ENCODE results near the genes PRPS1L1 and ITGB8.

GRCh38 chr7:17300261-17300611 is 1.8 kb downstream of the AHR start:
- PRO-cap: no peak

DNA sequence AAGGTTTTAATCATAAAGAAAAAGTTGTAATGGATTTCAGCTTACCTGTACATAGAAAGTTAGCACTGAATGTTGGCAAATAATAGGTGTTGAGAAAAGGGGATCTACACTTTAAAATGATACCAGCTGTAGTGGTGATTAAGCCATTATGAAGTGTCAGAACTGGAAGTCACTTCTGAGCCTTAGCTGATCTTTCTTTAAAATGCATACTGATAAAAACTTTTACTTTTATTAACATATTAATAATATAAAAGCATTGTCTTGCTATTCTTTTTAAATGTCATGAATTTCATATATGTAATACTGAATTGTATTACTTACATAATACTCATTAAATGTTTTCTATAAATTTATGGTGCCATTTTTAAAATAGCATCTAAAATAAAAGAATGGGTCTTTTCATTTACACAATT is 3.7 kb downstream of the AHR start:
- PRO-cap: no peak

DNA sequence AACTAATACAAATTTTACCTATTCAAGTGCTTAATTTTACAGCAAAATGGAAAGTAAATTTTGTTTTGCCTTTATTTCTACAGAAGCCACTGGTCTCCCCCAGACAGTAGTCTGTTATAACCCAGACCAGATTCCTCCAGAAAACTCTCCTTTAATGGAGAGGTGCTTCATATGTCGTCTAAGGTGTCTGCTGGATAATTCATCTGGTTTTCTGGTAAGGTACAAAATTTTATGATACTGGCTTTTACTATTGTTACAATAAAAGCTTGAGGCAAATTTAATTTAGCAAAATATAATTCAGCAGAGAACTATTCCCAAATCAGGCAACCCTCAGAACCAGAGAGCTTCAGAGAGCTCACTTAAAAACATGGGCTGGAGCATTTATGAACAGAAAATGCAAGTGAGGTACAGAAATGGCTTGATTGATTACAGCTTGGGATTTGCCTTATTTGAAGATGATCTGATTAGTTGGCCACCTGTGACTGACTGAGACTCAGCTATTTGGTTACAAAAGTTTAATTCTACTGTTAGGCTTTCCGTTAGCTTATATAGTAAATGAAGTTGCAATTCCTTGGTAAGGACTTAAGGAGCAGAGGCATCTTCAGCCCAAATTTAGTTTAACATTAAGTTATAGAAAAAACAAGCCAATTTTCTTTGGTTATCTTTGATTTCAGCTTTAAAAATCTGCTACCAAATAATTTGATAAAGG is 32.4 kb downstream of the AHR start:
- PRO-cap: no peak

DNA sequence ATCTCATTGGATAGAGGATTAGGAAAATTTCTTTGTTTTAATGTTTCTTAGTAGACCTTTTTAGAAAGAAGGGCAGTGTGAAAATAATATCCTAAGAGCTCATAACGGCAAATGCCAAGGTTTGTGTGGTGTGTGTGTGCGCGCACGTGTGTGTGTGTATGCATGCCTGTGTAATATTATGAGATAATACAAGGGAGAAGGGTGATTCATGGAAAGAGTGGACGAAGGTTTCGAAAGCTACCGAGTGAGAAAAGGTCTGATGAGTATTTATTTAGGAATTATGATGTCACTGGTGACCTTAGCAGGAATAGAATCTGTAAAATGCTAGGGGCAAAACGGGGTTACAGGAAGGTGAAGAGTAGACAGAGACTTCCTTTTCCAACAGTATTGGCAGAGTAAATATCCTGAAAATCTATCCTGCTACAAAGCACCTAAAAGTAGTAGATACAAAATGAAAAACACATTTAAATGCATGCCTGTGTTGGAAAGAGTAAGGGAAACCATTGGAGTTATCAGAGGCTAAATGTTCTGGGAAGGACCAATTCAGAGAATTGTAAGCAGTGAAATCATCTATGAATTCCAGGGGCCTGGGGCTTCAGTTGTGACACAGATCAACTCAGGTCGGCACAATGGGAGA is 107.4 kb downstream of the AHR start:
- PRO-cap: no peak

- PRO-cap: no peak
Observed at GRCh38 chr7:17487210-17487679, 188.8 kb downstream of the AHR start.

- PRO-cap: unidirectional peak, plus-strand start at chr7:17652096
Observed at GRCh38 chr7:17651759-17652321, 288.5 kb downstream of the SNX13 start.

GRCh38 chr7:17781956-17783042 is 158.0 kb downstream of the SNX13 start:
- PRO-cap: no peak

DNA sequence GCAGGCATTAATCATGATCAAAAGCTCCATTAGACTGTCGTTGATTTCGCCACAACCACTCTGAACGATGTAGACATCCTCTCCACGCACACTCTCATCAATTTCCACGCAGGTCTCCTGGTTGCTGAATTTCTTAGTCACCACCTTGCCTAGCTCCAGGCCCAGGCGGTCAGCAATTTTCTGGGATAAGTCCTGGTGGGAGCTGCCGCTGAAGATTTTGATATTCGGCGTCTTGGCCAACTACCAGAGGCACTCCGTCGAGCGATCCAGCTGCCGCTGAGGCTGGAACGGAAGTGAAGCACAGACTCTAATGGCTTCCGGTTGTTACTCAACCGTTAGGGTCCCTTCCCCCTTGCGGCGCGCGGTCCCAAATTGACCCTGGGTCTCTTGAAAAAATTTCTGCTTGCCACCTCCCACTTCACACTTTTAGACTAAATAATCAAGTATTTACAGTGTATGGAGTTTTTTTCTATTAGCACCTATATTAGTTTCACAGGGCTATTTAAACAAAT is at the start of gene PRPS1L1:
Gene PRPS1L1 (minus strand): TSS at position 295 of the 512 bp plus-strand sequence.
- PRO-cap: no peak

DNA sequence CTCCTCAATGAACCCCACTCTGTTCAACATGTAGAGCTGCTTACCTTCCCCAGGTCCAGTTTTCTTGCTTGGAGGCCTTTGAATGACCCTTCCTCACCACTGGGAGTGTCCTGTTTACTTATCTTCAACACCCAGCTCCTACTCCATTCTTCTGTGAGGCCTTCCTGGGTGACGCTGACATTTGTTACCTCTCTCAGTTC is 149.7 kb upstream of the PRPS1L1 start:
- PRO-cap: no peak

DNA sequence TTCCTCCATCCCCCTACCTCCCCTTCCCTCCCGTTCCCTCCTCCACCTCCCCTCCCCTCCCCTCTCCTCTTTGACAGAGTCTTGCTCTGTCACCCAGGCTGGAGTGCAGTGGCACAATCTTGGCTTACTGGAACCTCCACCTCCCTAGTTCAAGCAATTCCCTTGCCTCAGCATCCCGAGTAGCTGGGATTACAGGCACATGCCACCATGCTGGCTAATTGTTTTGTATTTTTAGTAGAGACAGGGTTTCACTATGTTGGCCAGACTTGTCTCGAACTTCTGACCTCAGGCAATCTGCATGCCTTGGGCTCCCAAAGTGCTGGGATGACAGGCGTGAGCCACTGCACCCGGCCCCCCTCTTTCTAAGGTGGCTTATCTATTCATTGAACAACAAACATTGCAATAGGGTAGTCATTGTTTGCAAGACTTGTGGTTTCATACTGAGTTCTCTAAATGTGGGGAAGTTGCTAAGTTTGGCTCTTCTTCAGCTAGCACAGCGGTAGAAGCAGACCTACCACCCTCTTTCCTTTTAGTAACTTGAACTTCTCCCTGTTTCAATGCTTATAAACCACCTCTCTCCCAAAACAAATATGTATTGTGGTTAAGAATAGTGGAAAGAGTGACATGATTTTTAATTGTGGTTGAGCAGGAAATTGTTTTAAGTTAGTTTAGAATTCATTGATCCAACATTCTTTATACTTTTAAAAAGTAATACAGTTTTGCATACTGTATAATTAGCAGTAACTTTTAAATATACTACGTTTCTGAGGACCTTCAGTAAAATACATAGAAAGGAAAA is 150.6 kb upstream of the PRPS1L1 start:
- PRO-cap: no peak

DNA sequence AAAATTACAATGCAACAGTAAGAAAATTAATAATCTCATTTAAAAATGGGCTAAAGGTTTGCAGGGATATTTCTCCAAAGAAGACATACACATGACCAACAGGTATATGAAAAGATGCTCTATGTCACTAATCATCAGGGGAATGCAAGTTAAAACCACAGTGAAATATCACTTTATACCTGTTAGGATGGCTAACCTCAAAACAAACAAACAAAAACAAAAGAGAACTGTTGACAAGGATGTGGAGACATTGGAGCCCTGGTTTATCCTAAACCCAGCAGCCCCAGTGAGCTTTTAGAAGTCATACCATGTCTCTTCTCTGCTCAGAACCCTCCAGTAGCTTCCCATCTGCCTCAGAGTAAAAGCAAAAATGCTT is 67.2 kb upstream of the HDAC9 start:
- PRO-cap: no peak

- PRO-cap: unidirectional peak, plus-strand start at chr7:18518721
Observed at GRCh38 chr7:18518393-18518878, 22.9 kb downstream of the HDAC9 start.

GRCh38 chr7:18520712-18521241 is 25.2 kb downstream of the HDAC9 start:
- PRO-cap: no peak

DNA sequence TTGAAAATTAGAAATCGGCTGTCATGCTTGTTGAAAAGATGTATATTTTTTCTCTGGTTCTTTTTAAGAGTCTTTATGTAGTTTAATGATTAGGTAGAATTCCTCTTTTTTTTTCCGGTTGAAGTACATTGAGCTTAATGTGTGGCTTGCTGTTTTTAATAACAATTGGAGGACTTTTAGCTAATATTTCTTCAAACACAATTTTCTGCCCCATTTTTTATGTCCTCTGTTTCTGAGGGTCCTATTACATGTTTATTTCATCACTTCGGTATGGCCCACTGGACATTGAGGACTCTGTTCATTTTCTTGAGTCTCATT is 304.9 kb downstream of the TWIST1 start:
- PRO-cap: no peak

GRCh38 chr7:20141620-20142098 is 75.5 kb downstream of the MACC1 start:
- PRO-cap: no peak

DNA sequence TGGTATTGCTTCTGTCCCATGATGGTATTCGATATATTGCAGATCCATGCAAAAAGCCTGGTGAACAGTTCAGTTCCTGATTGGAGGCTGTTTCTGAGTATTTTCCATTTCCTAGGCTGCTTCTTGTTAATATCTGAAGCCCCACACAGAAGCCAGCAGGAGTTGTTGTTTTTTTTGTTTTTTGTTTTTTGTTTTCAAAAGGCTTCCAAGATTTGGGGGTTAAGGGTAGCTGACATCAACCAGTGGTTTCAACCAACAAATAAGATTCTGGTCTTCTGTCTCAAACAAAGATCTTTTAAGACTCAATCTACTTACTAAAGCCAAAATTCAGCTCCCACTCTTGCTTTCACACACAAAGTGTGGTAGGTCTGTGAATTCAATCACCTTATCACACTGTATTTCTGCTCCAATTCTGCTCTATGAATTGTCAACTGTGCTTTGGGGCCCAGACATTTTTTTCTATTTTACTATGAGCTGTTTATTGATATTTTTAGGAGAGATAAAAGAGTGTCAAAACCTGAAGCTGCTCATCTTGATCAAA is 37.6 kb downstream of the MACC1 start:
- PRO-cap: no peak

DNA sequence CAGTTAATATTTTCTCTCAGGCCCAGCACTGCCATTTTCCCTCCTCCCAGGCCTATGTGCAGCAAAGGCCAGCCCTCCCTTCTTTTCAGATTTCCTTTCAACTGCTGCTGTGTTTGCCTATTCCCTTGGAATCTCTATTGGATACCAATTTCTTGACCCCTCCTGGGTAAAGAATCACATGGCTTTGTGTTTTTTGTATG is 20.1 kb downstream of the MACC1 start:
- PRO-cap: no peak

GRCh38 chr7:20308013-20308421 is 22.7 kb upstream of the ITGB8 start:
- PRO-cap: no peak

GRCh38 chr7:20330820-20331591 is at the start of gene ITGB8:
TSS of gene ITGB8 (plus strand) at chr7:20330900.
- PRO-cap: no peak

DNA sequence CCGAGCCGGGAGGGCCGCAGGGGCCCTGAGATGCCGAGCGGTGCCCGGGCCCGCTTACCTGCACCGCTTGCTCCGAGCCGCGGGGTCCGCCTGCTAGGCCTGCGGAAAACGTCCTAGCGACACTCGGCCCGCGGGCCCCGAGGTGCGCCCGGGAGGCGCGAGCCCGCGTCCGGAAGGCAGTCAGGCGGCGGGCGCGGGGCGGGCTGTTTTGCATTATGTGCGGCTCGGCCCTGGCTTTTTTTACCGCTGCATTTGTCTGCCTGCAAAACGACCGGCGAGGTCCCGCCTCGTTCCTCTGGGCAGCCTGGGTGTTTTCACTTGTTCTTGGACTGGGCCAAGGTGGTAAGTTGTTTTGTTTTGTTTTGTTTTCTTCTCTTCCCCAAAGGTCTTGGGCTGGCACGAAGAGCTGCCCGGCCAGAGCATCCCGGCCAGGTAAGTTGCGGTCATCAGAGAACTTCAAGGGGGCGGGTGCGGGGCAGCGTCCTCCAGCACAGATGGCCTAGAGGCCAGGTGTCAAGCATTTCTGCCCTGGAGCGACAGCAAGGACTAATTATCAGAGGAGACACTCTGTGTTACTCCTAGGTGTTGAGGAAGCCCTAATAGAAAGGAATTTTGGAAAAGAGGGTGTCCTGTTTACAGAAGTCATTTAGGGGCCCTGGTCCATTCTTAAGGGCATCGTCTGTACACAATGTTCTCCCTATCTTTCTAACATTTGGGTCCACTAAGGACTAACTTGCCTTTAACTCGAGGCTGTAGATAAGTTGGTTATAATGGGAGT is 1.1 kb downstream of the ITGB8 start:
- PRO-cap: unidirectional peak, minus-strand start at position 297 of the sequence